Breast (tissue), 4 donors: ENCODE data around the gene CCDC183.

DNA sequence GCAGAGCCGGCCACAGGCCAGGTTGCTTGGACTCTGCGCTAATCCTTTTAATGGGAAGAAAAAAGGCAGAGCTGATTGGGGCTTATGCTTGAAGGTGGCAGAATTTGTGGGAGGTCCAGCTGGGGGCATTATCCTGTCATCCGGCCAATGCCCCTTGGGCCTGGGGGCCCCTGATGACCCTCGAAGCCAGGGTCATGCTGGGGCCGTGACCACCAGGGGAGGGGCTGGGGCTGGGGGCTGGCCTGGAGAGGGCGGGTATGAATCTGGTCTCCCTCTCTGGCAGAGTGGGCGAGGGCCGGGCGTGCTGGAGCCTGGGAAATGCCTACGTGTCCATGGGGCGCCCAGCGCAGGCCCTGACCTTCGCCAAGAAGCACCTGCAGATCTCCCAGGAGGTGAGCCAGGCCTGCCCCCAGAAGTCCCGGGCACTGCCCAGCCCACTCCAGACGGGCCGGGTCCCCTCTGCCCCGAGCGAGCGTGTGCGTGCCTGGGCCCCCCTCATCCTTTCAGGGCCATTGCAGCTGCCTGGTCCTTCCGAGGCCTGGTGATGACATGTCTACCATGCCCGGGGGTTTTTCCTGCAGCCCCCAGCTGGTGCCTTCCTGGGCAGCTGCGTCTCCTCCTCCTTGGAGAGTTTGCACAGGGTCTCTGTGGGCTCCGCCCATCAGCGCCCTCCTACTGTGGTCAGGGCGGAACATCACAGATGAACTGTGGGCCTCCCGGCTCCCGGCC, 12.2 kb downstream of the GPSM1 start:
- PRO-cap, 3 experiments = no peak in any of the 3 experiments
- RRBS = 66% methylated on average over 8 of the region's 28 CpGs

DNA sequence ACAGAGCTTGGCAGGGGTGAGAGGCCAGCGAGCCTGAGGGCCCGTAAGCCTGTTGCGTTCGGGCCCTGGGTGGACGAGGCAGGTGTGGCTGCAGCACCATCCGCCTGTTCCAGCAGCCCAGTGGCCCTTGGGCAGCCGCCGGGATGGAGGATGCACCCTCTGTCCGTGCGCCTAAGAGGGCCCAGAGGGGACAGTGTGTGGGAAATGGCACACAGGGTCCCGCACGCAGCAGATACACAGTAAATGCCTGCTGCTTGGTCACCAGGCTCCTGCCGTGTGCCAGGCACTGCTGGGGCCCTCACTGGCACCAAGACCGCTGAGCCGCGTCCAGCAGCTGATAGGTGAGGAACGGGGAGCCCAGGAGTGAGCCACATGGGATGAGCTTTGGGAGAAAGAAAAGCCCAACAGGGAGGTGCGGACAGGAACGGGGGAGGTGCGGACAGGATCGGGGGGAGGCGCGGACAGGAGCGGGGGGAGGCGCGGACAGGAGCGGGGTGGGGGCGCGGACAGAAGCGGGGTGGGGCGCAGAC, 16.4 kb downstream of the GPSM1 start:
- PRO-cap, 3 experiments = no peak in any of the 3 experiments
- RRBS = no CpG with 5 or more reads among the region's 31 CpGs

- PRO-cap, 3 experiments = no peak in any of the 3 experiments
- RRBS = no CpG with 5 or more reads among the region's 7 CpGs
Observed at GRCh38 chr9:136353623-136354084, 9.9 kb downstream of the DNLZ start.

DNA sequence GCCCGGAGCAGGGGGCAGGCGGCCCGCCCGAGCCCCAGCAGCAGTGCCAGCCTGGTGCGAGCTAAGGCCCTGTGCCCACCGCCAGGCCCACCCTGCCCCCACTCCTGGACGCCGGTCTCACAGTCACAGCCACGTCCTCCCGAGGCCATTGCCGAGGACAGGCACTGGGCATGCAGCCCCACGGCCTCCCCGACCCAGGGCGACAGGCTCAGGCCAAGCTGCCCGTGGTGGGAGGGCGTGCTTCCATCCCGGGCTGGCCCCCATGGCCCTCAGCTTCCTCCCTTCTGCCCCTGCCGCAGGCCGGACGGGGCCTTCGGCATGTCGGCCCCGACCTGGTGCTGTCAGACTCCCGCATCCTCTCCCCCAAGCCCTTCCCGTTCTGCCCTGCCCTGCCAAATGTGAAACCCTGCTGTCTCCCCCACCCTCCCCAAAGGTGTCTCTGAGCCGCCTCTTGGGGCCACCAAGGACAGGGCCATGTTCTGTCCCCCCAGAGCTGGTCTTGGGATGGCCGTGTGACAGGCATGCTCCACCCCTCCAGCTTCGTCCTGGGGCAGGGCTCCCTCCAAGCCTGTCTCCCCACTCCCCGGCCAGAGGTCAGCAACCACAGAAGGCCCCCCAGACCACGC, 5.3 kb downstream of the DNLZ start:
- PRO-cap, 3 experiments = no peak in any of the 3 experiments
- RRBS = 98% methylated on average over 4 of the region's 30 CpGs

DNA sequence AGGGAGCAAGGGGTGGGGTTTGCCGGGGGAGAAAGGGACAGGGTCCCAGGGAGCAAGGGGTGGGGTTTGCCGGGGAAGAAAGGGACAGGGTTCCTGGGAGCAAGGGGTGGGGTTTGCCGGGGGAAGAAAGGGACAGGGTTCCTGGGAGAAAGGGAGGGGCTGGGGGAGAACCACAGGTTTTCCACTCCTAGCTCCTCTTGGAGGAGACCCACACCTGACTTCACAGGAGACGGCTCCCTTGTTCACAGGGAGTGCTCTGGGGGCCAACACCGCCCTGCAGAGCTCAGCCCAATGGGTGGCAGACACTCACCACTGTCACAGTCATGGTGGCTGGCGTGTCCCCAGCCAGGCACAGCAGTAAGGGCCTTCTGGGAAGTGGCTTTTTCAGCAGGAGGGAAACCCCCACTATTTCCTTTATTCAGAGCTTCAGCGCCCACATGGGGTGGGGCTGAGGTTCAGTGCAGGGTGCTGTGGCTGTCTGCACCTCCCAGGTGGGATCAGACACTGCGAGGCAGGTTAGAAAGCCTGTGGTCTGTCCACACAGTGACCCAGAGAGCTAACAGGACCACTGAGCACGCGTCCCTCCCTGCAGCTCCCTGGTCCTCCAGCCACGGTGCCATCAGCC, 3.5 kb upstream of the SNAPC4 start:
- PRO-cap, 3 experiments = no peak in any of the 3 experiments
- RRBS = no CpG with 5 or more reads among the region's 11 CpGs

DNA sequence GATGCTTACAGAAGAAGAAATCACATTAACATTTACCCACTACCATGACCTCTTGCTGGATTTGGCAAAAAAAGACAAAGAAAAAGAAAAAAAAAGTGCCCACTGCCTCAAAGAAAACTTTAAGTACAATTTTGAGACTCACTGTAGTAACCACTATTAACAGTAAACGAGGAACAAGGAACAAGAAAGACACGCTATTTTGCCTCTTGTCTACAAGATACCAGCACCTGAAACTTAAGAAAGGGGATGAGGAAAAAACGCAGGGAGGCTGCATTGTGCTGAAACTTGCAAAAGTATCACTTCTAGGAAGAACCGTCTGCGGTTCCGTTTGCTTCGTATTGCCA, 953 bp downstream of the SEC16A start:
- PRO-cap, 3 experiments = no peak in any of the 3 experiments
- RRBS = no CpG with 5 or more reads among the region's 7 CpGs

DNA sequence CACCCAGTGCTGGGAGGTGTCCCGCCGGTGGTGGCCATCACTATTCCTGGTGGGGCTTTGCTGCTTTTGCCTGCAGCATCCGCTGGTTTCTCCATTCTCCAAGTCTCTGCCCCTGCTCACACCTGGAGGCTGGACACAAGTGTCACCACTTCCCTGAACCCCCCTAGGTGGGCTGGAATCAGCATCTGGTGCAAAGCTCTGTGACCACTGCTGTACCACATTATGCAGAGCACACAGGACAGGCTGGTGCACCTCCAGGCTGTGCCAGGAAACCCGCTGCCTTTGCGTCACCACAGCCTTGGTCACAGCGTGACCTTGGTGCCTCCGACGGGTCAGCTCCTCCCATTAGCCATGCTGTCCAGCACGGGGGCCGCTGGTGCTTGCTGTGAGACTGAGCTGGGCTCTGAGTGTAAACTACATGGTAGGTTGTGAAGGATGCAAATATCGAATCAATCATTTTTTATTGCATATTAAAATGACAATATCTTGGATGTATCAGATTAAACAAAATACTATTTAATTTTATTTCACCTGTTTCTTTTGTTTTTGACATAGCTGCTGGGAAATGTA, 2.8 kb upstream of the SEC16A start:
- PRO-cap, 3 experiments = no peak in any of the 3 experiments
- RRBS = no CpG with 5 or more reads among the region's 11 CpGs

GRCh38 chr9:136496420-136497571, 14.0 kb upstream of the SEC16A start:
- PRO-cap, 3 experiments = no peak in any of the 3 experiments
- RRBS = 91% methylated on average over 7 of the region's 65 CpGs

DNA sequence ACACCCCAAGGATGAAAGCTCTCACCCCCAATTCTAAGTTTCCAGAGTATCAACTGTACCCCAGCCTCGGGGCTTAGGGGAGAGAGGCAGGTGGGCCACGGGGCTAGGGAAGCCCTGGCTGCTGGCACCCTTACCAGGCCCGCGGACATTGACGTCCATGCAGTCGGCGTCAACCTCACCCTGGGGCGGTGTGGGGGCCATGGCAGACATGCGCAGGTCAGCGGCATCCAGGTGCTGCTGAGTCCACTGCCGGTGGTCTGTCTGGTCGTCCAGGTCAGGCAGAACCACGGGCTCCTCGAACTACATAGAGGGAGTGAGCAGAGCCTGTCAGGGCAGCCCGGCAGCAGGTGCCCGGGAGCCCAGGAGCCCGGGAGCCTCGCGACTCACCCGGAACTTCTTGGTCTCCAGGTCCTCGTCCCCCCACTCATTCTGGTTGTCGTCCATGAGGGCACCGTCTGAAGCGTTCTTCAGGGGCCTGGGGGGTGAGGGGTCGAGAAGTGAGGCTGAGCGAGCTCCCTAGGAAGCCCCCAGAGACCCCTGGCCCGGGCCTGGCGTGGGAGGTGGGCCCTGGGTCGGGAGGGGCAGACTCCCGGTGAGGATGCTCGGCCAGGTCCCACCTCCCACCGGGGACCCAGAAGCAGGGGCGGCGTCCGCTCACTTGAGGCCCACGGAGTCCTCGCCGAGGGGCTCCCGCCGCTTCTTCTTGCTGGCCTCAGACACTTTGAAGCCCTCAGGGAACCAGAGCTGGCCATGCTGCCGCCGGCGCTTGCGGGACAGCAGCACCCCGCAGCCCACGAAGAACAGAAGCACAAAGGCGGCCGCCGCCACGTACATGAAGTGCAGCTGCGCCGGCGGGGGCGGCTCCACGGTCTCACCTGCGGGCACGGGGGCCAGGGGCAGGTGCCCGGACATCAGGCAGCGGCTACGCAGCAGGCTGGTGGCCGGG, 19.0 kb upstream of the SEC16A start:
- PRO-cap, 3 experiments = no peak in any of the 3 experiments
- RRBS = 92% methylated on average over 26 of the region's 61 CpGs

DNA sequence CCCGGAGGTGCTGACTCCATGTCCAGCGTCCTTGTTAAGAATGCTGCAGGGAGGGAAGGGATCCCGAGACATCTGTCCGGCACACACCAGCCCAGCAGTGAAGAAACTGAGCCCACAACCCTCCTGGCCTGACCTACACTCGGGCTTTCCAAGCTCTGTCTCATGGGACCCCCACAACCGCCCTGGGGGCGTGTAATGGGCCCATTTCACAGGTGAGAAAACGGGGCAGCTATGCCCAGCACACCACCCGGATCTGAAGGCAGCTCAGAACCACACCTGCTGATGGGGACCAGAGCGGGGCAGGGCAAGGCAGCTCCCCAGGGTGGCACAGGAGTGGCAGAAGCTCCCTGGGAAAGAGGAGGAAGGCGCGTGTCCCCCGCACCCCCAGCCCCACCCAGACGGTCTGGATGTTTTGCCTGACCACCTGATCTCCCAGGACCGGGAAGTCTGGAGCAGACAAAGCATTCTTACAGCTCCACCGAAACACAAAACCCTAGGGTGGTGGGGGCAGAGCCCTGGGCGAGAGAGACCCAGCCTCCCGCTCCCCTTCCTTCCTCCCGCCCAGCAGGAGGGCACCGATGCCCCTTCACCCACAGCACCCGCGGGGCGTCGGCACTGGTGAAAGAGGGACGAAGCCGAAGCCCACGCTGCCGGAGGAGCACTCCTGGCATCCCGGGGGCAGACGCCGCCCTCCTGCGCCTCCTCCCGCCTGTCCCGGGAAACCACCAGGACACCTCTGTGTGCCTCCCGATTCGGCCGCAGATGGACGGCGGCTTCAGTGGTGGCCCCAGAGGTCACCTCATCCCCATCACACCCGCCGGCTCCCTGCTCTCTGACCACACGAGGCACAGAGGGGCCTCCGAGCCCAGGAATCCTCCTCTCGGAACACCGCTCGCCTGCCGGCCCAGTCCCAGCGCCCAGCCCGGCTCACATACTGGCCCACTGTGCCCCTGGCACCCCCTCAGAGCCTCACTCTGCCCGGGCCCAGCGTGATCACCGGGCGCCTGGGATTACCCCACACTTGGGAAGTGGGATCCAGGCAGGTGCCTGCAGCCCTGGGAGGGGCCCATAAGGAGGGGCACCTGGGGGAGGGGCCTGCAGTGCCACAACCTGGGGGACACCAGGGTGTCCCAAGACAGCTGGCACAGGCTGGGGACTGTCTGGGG, 14.4 kb downstream of the NOTCH1 start:
- PRO-cap, 3 experiments = no peak in any of the 3 experiments
- RRBS = 40% methylated on average over 20 of the region's 53 CpGs

DNA sequence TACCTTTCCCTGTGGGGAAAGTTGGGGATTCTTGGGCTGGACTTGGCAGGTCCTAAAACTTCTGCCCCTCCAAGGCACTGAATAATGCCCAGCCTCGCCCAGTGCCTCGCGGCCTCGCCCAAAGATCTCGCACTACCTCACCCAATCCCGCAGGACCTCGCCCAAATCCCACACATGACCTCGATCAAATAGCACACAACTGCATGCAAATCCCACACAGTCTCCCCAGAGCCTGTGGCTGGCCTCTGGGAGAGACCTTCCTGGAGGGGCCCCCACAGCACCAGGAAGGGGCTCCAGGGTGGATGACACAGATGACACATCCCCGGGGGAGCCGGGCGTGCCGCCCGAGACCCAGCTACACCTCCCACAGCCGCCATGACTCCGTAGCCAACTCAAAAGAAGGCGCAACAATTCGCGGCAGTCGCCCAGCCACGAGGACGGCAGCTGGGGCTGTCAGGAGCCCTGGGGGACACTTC, 13.6 kb downstream of the NOTCH1 start:
- PRO-cap, 3 experiments = no peak in any of the 3 experiments
- RRBS = no CpG with 5 or more reads among the region's 21 CpGs

DNA sequence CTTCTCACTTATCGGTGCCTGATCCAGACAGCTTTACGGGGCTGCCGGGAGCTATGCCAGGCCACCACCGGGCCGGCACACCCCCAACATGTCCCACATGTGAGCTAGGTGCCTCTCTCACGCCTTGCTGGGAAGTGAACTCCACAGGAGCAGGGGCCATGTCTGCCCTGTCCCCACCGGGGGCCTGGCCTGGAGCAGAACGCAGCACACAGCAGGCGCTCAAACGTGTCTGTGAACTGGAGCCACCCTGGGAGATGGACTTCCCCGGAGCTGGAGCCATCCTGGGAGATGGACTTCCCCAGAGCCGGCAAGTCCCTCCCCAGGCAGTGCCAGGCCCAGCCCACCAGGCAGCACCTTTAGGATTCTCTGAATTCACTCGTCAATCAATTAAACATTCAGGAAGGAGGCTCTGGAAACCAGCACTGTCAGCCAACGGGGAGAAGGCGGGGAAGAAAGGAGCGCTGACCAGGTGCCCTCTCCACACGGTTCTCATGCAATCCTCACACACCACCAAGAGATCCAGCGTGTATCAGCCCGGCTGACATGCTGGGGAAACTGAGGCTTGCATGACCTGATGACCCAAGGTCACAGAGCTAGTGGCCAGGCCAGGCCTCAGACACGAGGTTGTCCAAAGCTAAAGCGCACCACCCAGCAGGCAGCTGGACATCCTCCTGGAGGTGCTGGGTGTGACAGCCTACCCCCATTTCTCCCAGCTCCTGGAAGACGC, 5.6 kb downstream of the NOTCH1 start:
- PRO-cap, 3 experiments = no peak in any of the 3 experiments
- RRBS = 25% methylated on average over 4 of the region's 22 CpGs

DNA sequence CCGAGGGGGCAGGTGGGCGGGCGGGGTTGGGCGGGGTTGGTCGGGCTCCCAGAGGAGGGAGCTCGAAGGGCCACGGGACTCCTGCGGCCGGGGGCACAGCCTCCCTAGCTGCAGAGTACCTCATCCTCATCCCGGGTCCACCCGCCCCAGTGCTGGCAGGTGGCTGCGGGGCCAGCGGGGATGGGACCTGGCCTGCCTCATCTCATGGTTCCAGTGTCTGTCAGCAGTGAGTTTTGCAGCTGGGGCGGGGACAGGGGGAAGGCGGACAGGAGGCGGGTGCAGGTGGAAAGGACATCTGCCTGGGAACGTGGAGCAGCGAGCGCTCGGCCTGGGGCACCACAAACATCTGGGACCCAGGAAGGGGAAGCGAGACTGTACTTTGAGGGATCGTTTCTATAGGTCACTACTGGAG, 56.3 kb upstream of the NOTCH1 start:
- PRO-cap, 3 experiments = peak in 1 of 3 experiments; most common minus-strand start position 206 of the sequence (in 1)
- RRBS = 12% methylated on average over 1 of the region's 22 CpGs

GRCh38 chr9:136615187-136616016, 47.3 kb upstream of the EGFL7 start:
- PRO-cap, 3 experiments = no peak in any of the 3 experiments
- RRBS = 90% methylated on average over 3 of the region's 23 CpGs

GRCh38 chr9:136617662-136618386, 44.9 kb upstream of the EGFL7 start:
- PRO-cap, 3 experiments = no peak in any of the 3 experiments
- RRBS = no CpG with 5 or more reads among the region's 19 CpGs

DNA sequence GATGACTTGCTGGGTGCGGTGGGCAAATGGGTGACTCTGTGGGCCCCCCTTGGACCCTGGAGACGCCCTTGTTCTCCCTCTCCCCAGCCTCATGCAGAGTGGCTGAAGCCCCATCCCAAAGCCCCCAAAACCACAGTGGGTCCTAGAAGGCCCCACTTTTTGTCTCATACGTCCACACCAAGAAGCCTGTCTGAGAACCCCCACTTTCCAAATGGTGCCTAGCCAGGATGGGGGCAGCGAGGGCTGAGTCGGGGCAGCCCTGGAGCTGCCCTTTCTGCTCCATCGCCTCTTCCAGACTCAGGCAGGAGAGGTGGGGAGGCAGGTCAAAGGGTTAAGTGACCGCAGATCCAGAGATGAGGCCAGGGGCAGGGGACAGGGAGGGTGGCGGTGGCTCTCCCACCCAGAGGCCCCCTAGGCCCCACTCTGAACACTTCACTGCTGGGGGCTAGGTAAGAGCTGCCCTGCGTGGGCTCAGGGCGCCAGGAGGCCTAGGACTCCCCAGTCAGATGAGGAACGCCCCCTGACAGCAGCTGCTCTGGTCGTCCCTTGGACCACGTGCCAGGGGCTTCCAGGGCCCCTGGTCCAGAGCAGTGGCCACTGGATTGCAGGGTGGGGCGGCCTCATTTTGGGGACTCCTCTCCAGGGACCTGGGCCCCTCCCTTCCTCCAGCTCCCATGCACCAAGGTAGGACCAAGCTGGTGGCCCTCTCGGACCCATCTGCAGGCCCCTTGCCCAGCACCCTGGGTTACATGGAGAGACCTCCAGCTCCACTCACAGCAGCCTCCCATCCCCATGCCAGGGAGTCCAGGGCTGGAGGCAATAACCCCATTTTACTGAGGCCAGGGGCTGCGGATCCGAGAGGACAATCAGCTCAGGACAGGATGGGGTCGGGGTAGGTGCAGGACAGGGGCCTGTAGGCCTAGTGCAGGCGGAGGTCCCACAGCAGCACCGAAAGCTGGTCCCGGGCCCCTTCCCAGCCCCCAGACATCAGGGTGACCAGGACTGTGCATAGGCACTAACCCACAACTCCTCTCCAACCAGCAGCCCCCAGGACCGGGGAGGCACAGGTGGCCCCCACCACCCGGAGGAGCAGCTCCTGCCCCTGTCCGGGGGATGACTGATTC, 1.3 kb downstream of the EGFL7 start:
- PRO-cap, 3 experiments = no peak in any of the 3 experiments
- RRBS = 56% methylated on average over 3 of the region's 24 CpGs

DNA sequence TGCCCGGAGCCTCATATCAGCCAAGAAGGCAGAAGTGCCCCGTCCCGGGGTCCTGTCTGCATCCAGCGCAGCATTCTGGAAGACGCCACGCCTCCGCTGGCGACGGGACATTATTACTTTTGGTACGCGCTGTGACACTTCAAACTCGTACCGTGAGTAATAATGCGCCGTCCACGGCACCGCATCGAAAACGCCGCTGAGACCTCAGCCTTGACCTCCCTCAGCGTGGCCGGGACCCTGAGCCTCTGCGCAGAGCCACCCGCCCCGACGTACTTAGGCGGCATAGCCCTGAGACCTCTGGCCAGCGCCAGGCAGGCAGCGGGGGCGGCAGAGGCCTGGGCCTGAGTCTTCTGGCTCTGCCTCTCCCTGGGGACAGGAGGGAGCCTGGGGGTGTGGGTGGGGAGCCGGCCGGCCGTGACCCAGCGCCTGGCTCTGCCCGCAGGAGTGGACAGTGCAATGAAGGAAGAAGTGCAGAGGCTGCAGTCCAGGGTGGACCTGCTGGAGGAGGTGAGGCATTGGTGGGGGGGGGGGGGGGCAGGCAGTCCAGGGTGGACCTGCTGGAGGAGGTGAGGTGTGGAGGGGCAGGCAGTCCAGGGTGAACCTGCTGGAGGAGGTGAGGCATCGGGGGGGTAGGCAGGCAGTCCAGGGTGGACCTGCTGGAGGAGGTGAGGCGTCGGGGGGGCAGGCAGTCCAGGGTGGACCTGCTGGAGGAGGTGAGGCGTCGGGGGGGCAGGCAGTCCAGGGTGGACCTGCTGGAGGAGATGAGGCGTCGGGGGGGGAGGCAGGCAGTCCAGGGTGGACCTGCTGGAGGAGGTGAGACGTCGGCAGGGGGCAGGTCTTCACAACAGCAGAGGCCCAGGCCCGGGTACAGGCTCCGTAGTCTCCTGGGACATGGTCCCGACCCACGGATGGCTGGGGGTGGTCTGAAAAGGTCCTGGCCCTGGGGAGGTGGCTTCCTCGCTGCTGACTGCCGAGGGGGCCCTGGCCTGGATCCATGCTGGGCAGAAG, 8.1 kb downstream of the EGFL7 start:
- PRO-cap, 3 experiments = no peak in any of the 3 experiments
- RRBS = no CpG with 5 or more reads among the region's 50 CpGs

GRCh38 chr9:136765713-136766091, 1.4 kb upstream of the LCN15 start:
- PRO-cap, 3 experiments = no peak in any of the 3 experiments
- RRBS = no CpG with 5 or more reads among the region's 8 CpGs

- PRO-cap, 3 experiments = no peak in any of the 3 experiments
- RRBS = 7% methylated on average over 3 of the region's 15 CpGs
Observed at GRCh38 chr9:136795572-136796659, at the start of gene CCDC183. TSS of gene CCDC183 (plus strand) at chr9:136796338.

- PRO-cap, 3 experiments = no peak in any of the 3 experiments
- RRBS = 95% methylated on average over 5 of the region's 52 CpGs
Observed at GRCh38 chr9:136838787-136840027, 3.1 kb upstream of the AJM1 start.